Camera-type eye (tissue), 1 donor: ENCODE results near the gene PARP2.

DNA sequence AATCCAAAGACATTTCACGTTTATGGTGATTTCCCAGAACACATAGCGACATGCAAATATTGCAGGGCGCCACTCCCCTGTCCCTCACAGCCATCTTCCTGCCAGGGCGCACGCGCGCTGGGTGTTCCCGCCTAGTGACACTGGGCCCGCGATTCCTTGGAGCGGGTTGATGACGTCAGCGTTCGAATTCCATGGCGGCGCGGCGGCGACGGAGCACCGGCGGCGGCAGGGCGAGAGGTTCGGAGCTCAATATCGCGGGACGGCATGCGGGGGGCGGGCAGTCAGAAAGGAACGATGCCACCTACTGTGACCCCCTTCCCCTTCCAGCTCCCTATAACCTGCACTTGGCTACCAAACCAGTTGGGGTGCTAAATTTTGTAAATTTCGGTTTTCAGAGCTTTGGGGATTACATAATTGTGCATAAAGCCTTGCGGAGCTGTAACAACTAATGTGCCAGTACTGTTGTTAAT, at the start of gene PARP2:
Gene PARP2, plus strand, starts transcription at position 185 of the 470 bp plus-strand sequence.
- RAMPAGE, long total RNA, result no peak

DNA sequence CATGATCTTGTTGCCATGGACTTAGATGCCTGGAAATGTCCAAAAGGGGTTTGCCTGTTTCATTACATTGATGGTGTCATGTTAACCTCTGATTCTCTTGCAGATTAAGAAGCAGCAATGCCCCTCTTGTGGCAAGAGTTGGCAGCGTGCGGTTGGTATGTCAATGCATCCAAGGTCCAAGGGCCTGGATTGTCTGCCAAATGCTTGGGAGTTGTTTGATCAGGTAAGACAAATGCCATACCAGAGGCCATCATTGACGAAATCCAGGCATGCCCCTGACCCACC, 11.3 kb upstream of the RNASE12 start:
- RAMPAGE, long total RNA, result no peak

- RAMPAGE, long total RNA, result no peak
Measured at GRCh38 chr14:20609223-20610051, 18.3 kb upstream of the RNASE12 start.

- RAMPAGE, long total RNA, result no peak
Measured at GRCh38 chr14:20632705-20633311, 8.7 kb downstream of the OR6S1 start.

DNA sequence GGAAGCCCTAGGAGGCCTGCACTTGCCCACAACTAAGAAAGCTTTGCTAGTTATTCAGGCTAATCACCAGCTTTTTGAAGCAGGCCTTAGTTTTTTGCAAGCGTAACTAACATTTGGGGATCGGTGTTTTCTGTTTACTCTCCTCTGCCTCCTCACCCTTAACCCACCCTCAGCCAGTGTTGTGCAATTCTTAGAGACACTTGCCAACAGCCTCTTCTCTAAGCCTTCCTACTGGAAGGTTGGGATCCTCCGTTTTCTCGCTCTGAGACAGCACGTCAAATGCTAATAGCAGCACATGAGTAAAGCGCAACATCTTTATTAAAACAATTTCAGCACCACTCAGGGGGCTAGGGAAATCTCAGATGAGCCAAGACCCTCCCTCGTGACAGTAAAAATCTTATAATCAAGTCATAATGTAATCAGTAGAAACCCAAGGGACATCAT, 704 bp downstream of the RNASE4 start:
- RAMPAGE, long total RNA, result no peak

GRCh38 chr14:20686451-20686930, 2.1 kb upstream of the ANG start:
- RAMPAGE, long total RNA, result no peak

GRCh38 chr14:20821808-20822086, 19.1 kb upstream of the RNASE1 start:
- RAMPAGE, long total RNA, result no peak

DNA sequence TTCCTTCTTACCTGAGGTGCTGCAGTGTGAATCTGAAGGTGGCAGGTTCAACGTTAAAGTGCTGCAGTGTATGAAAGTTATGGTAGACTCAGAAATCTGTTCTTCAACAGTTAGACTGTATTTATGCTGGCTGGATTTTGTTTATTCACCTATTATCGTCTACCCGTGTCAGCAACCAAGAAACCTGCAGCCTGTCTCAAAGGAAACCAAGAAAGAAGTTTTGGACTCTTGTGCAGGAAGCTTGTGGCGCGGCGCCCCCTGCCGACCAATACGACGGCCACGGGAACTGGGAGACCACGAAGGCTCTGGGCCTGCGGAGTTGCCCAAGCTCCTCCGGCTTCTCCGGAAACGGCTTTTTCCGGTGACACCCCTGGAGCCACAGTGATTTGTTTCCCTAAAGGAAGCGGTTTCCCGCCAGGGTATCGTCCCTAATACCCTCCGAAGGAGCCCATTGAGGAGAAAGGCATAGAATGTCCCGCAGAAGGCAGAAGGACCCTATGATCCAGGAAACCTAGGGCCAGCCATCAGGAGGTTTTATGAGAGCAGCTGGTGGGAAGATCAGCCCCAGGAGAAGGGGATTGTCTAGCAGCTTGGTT, 17.5 kb upstream of the RNASE3 start:
- RAMPAGE, long total RNA, result no peak

DNA sequence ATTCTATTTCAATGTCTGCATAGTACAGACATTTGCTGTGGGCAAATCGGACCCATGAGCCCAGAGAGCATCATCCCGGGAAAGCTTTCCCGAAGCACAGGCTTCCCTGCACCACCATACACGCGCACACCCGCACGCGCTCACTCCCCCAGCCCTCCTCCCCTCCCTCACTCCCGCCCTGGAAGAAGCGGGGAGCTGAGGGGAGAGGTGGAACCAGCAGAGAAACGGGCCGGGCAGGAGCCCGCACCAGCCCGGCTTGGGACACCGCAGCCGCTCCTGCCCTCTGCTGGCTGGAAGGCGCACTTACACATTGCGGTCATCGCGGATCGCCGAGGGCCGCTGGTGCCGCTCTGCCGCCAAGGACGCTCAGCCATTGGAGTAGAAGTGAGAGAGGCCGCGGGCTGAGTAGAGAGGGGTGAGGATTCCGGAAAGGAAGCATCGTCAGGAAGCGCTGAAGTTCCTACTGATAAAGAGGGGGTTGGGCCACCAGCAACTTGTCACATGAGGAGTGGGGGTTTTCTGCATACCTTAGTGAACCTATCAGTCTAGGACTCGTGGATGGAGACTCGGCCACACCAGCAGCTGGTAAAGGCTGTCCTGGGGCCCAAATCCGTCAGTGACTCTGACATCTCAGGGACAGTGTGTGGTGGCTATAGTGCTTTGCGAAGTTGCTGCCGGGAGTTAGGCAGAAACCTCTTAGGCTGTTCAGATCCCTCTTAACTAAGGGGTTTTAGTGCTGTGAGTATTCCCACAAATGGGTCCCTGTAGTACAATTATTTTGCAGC, 16.2 kb downstream of the RNASE2 start:
- RAMPAGE, long total RNA, result no peak

GRCh38 chr14:20988720-20989379, 930 bp upstream of the METTL17 start:
- RAMPAGE, long total RNA, result no peak

GRCh38 chr14:21026451-21026742, 1.5 kb upstream of the NDRG2 start:
- RAMPAGE, long total RNA, result no peak

DNA sequence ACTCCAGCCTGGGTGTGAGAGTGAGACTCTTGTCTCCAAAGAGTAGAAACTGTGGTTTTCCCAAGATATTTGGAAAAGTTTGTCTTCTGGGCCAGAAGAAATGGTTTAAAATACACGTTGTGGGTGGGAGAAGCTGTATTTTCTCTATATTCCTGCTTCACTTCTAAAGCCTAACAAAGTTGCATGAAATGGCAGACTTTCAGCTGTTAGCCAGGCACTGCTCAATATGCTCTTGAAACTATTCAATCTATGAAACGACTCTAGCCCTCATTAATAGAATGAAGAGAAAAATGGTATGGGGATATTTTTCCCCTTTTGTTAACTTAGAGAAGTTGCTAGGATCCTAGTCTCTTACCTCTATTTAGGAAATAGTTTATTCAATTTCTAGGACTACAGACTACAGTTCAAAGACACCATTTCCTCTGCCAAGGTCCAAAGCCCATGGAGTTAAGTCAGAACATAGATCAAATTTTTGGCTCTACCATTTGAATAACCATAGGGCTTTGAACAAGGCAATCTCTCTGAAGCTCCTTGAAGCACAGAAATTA, 49.3 kb upstream of the OR5AU1 start:
- RAMPAGE, long total RNA, result no peak

- RAMPAGE, long total RNA, result no peak
Measured at GRCh38 chr14:21205732-21206957, 50.3 kb upstream of the OR5AU1 start.

- RAMPAGE, long total RNA, result no peak
Measured at GRCh38 chr14:21239833-21240487, 29.3 kb downstream of the HNRNPC start.

GRCh38 chr14:21455215-21455647, 692 bp downstream of the CHD8 start:
- RAMPAGE, long total RNA, result no peak

DNA sequence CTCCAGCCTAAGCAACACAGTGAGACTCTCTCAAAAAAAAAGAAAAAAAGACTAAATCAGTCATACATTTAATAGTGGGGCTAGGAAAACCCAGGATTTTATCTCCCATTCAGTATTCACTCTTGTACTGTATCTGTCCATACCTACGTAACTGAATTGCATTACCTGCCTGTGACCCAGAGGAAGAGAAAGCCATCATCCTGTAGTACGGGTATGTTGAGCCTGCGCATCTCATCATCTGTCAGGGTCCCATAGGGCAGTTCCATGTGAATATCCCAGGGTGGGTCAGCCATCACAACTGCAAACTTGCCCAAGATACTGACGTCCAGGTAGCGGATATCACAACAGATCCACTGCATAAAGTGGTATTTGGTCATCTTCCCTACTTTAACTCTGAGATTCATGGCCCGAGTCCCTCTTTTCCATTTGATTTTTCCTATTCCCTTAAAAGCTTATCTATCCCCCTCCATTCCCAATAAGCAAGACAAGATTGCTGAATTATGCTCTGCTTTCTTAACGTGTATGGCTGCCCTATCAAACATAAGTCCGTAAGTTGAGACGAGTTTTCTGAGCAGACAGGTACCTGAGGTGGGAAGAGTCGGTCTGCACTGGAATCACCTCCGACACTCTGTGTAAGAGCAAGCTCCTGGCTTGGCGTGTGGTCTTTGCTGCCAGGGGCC, 10.7 kb downstream of the METTL3 start:
- RAMPAGE, long total RNA, result no peak

DNA sequence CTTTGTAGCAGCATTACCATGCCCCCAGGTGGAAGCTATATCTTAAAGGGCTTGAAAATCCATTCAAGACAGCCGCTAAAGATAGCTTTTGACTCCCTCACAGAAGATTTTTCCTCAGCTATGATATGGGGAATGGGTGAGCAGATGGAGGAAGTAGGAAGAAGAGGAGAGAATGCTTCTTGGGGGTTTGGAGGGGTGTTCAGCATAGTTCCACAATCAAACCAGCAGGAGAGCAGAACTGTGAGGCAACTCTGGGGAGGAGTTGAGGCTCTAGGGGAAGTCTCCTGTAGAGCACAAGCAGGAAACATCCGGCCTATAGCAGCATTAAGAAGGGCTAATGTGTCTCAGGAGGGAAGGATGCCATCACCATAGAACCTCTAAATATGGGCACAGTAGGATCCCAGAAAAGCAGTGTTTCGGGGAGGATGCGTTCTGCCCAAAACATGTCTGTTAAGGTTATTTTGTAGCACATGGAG, 8.4 kb upstream of the SALL2 start:
- RAMPAGE, long total RNA, result no peak

DNA sequence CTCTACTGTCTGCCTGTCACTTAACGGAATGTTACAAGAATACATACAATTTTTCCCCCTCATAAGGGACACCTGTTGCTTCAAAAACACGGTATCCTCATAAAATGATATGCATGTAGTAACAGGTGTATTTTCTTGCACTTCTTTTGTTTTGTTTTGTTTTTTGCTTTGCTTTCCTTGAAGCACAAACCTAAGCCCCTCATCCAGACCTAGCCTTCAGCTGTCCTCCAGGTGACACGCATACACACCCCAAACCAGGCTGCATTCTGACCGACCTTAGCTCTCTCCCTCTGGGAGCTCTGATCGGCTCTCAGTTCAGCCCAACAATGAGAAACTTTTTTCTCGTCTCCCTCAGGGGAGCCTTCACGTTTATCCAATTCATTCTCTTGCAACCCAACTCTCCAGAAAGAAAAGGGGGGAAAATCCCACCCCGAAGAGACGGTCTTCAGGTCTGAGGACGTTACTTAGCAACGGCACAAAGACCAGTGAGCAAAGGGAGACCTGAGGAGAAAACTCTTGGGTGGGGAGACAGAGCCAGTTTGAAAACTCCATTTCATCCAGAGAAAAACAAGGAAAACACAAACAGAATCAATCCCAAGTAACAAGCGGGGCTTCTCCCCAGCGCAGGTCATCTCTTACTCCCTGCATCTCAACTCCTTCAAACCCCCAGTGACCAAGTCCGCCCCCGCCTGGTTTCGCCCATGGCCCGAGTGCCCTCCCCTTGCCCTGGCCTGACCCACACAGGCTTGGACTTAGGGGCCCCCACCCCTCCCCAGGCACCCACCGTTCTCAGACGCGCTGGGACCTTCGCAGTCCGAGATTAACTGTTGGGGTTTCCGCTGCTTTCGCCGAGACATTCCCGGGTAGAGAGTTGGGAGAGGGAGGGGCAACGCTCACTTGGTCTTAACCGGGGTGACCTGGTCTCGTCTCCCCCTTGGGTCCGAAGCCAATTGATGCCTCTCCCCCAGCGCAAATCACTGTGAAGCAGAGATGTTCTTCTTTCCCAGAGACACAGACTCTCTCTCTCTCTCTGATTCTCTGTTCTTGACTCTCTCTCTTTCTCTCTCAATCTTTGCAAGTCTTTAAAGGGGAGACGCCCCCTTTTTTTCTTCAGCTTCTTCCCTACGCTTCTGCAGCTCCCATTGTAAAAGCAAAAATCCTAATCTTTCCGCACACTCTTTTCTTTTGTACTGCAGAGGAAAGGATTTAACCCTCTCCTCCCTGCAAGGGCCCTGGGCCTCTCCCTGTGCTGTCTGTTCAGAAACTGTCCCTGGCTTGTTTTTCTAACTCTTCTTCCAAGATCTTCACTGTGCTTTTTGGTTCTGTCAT, 10.4 kb upstream of the SALL2 start:
- RAMPAGE, long total RNA, result no peak

DNA sequence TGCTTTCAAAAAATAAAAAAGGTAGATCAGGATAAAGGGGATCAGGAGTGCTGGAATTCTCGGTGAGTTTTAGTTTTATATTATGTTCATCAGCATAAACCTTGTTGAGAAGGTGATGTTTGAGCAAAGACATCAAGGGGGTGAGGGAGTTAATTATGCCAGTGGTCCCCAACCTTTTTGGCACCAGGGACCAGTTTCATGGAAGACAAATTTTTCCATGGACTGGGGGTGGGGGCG, 6.2 kb downstream of the OR4E2 start:
- RAMPAGE, long total RNA, result no peak

DNA sequence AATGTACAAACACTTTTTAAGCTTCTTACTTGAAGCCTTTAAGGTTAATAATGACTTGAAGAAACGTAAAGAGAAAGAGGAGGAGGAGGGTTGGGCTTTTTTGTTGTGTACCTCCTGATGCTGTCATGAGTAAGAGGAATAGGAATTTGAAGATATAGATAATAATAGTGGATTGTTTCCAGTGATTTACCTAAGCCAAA, 126.5 kb upstream of the OR4E1 start:
- RAMPAGE, long total RNA, result no peak